ENCODE results near the gene SLC16A7.

DNA sequence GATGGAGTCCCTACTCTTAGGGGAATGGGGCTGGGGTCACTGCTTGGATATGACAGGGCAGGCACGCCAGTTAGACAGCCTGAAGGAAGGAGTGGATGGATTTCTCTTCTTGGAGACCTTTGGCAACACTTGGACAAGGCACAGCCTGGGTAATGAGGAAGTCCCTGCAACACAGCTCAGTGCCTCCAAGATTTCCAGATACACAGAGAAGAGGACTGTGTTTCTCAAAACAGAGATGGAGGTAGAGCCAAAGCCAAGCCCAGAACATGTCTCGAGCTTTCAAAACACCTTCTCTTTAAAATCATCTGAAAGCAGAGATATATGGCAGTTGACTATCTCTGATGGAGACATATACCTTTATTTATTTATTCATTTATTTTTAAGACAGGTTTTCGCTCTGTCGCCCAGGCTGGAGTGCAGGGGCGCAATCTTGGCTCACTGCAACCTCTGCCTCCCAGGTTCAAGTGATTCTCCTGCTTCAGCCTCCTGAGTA, 46.2 kb upstream of the CTDSP2 start:
- RRBS, result no CpG with 5 or more reads among the region's 5 CpGs

GRCh38 chr12:57905271-57905743, 36.1 kb upstream of the ATP23 start:
- RRBS, result no CpG with 5 or more reads among the region's 11 CpGs

- RRBS, result no CpG with 5 or more reads among the region's 7 CpGs
Measured at GRCh38 chr12:58781576-58782131, 138.7 kb downstream of the LRIG3 start.

DNA sequence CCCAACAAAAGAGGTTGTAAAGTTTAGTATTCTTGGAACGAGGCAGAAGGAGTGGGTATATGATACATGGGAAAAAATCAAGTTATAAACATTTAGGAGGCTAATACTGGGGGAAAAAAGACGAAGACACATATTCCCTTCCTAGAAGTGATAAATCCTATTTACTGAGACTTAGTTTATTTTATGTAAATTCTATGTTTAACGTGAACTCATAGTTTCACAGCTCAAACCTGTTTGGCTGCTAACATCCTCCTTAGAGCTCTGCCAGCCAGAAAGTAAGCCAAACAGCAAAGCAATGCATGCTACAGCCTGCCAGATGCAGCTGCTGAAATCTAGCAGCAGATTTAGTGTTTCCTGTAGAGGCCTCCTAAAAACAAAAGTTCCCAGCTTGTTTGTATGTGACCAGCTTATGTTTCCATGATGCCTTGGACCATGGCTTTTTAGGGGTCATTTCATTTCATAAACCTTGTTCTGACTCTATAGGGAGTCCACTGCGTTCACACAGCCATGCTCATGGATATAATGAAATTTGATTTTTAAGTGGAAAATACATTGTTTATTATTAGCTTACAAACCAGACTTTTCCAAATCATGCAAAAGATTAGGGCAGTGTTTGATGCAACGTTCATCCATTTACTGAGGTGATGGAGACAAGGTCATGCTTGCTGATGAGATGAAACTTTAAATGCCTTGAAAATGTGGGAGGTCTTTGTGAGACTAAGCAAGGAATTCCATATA, 157.3 kb upstream of the LRIG3 start:
- RRBS, result no CpG with 5 or more reads among the region's 5 CpGs

DNA sequence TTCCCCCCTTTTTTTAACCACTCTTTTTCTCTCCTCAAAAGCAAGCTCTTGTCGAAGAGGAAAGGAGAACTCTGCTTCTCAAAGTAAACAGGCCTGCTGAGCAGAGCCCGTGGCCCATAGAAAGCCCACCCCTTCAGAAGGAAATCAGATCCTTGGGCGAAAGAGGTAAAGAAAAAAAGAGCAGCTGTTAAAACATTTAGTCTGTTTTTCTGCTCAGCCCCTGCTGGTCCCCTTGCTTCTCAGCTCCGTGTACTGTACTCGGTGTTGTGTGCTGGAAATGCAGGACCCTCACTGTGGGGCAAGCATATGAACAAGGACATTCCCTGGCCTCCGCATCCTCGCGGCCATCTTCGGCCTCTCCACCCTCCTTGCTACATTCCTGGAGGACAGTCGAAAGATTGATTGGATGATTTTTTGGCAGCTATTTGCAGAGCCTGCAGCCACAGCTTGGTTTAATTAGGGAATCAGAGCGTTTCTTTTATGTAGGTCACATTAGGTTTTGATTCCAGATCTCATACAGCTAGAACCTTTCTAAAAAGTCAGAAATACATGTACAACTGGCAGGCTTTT, 164.6 kb upstream of the LRIG3 start:
- RRBS, result no CpG with 5 or more reads among the region's 11 CpGs

DNA sequence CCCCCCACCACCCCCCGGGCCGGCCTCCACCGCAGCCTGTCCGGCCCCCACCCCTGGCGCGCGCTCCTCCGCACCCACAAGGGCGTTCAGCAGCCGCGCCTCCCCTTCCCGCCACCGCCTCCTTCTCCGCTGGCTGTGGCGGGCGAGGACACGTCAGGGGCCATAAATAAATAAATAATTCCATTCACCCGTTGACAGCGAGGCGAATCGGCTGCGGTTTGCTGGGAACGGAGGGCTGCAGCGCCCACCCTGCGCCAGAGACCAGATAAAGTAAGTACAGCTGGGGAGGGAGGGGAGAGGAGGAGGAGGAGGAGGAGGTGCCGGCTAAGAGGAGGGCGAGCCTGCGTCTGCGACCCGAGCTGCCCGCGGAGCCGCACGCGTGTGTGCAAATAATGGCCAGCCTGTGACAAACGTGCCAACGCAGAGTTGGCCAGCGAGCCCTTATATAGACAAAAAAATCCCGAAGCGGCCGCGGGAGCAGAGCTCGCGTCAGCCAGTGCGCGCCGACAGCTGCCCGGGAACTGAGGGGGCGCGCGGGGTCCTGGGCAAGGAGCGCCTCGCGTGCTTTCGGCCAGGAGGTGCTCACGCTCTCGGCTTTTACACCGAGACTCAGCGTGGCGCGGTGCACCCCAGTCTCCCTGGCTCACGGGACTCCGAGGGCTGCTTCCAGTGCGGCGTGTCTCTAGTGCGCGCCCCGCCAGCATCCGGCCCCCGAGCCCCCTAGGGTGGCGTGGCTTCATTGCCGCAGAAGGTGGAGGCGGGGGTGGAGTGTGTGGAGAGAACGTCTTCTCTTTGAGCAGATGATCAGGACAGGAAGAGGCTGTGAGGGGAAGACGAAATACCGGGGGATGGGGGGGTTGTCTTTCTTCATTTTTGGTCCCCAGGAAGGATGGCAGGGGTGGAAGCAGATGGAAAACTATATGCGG, at the start of gene SLC16A7:
Gene SLC16A7, plus strand, starts transcription at position 63 of the 926 bp plus-strand sequence.
- RRBS, result no CpG with 5 or more reads among the region's 77 CpGs

- RRBS, result no CpG with 5 or more reads among the region's 2 CpGs
Measured at GRCh38 chr12:59717079-59717520, 121.3 kb downstream of the SLC16A7 start.

GRCh38 chr12:60270315-60270645, 674.5 kb downstream of the SLC16A7 start:
- RRBS, result no CpG with 5 or more reads among the region's 6 CpGs

GRCh38 chr12:62098109-62098579, 94.4 kb downstream of the TAFA2 start:
- RRBS, result no CpG with 5 or more reads among the region's 4 CpGs

- RRBS, result no CpG with 5 or more reads among the region's 3 CpGs
Measured at GRCh38 chr12:62604618-62604894, 137.9 kb downstream of the MON2 start.

DNA sequence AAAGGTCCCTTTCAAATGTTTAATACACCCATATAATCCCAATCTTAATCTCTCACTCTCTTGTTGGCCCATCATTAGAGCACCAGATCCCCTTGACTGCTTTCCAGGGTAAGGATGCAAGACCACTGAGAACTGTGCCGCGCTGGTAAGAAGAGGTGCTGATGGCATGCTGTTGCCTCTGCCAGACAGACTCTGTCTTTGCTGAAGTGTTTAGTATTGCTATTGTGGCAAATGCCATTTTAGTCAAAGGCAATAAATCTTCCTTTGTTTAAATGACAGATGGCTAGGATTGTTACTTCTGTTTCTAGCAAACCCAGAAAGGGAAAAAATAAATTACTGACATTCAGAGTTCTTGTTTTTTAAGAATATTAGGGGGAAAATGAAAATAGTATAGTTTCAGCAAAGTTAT, 152.3 kb downstream of the MON2 start:
- RRBS, result no CpG with 5 or more reads among the region's 2 CpGs

- RRBS, result no CpG with 5 or more reads among the region's 7 CpGs
Measured at GRCh38 chr12:62834327-62834974, 100.5 kb downstream of the PPM1H start.

GRCh38 chr12:62933822-62934222, 1.1 kb downstream of the PPM1H start:
- RRBS, result 3% methylated on average over 1 of the region's 17 CpGs

GRCh38 chr12:63843202-63844199, 999 bp upstream of the SRGAP1 start:
- RRBS, result 1% methylated on average over 44 of the region's 89 CpGs

DNA sequence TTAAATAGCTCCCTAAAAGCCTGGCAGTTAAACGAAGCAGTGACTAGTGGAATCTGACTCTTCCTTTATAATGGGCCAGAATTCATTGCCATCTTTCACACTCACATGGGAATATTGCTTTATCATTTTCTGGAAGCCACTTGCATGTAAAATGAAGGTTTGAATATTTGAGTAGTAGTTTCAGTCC, 797 bp downstream of the SRGAP1 start:
- RRBS, result no CpG with 5 or more reads among the region's 1 CpG

GRCh38 chr12:63861991-63863127, 17.9 kb downstream of the SRGAP1 start:
- RRBS, result no CpG with 5 or more reads among the region's 11 CpGs

DNA sequence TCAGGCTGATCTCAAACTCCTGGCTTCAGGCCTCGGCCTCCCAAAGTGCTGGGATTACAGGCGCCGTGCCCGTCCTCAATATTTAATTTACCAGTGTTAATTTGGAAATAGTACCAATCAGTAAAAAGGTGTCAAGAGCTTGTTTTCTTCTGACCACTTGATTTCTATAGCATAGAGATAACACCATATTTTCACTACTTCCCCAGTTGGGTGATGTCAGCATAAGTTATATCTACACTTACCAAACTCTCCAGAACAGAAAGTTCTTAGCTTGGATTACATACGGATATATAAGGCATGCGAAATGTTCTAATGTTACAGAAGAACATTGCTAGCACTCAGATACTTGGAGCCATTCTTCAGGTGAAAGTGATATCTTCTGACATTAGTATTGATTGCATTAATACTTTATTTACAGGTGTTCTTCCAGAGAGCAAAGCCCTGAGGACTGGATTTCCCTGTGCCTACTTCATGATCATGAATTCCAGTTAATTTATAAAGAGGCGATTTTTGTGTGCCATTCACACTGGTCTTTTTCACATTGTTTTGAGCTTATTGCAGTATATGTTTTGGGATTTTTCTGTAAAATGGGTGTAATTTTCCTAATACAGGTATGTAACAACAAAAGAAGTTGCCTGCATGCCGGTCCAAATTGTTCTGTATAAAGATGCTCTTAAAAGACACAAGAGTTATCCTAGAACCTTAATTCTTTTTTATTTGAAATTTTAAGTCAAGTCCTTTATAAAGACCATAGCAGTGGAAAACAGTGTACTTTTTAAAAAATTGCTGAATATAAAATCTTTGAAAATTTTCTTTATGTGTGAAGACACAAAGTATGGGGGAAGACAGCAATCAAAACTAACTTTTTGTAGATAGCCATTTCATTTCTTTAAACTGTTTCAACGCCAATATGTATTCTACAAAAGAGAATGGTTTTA, 4.0 kb upstream of the TBK1 start:
- RRBS, result no CpG with 5 or more reads among the region's 9 CpGs

DNA sequence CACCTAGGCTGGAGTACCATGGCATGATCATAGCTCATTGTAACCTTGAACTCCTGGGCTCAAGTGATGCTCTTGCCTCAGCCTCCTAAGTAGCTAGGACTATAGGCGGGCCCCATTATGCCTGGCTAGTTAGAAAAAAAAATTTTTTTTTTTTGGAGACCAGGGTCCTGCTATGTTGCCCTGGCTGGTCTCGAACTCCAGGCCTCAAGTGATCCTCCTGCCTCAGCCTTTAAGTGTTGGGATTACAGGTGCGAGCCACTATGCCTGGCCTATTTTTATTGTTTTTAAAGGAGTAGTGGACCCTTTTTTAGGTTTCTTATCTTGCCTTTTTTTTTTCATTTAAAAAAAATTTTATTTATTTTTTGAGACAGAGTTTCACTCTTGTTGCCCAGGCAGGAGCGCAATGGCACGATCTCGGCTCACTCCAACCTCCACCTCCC, 68.7 kb downstream of the GNS start:
- RRBS, result no CpG with 5 or more reads among the region's 6 CpGs

GRCh38 chr12:64824803-64825786, 648 bp downstream of the TBC1D30 start:
- RRBS, result 3% methylated on average over 19 of the region's 70 CpGs